Left colon (tissue), 1 donor: ENCODE measurements around the genes ST6GAL2 and RGPD4.

DNA sequence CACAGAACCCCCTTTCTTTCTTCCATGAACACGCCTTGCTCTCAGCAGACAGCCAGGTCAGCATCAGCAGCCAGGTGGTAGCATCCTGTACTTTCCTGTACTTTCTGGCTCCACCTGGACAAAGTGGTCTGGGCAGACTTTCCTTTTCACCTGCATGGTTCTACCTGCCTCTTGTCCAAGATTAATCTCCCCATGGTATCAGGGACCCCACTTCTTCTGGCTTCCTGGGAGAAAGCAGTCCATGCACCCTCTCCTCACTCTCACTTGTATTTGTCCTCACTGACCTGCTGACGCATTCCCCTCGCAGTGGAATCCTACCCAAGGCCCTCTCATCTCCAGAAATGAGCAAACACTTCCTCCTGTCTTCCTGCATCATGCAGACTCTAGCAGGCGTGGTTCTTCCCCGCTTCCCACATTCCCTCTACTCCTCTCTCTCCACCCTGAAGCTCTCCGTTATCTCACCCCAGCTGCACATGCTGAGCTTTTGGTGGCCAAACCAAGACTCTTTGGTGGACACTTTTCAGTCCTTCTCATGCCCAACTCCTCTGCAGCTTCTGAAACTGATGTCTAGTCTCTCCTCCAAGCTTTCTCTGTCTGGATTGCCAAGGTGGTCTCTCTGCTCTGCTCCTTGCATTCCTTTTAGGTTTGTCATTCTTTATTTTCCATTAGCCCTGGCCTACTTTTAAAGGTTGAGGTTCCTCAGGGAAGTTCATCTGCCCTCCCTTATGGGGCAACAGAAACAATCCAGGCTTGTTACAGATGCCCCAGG is 1.1 kb upstream of the IL18RAP start:
- PRO-cap = no peak

GRCh38 chr2:102686452-102686878 is 50.2 kb downstream of the MFSD9 start:
- PRO-cap = no peak

DNA sequence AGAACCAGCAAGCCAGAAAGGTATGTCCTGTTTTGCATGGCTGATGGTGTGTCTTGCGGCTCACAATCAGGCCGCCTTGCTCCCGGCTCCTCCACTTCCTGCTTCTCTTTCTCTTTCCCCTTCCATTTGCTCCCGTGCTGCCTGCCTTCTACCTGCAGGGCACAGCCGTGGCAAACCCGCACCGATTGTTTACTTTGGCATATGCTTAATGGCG is 419.5 kb upstream of the POU3F3 start:
- PRO-cap = no peak

DNA sequence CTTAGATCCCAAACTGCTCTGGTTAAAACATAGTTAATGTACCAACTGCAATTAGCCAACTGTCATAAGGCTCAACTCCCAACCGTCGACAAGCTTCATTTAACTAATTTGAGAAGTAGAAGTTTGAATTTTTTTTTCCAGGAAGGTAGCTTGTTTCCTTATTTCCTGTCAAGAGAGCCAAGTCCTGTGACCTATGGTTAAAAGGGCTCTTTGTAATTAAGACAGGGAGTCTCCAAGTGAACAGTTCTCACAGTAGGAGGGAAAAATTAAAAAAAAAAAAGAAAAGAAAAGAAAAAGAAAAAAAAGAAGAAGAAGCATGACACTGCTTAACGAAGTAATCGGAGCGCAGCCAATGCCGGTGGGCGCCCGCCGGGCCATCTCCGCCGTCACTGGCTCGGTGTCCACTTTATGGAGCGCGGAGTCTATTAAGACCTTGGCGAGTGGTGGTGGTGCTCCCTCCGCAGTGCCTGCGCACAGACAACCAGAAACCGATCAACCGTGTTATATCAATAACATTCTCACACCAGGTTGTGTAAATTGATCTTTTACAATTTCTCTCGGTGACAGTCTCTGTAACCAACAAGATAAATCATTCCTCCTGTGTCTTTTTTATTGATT is 197.3 kb upstream of the POU3F3 start:
- PRO-cap = no peak

- PRO-cap = no peak
Measured at GRCh38 chr2:105269381-105269994, 27.9 kb downstream of the GPR45 start.

- PRO-cap = unidirectional peak, minus-strand start at chr2:105370008
Measured at GRCh38 chr2:105369552-105370617, 29.0 kb downstream of the FHL2 start.

GRCh38 chr2:105396089-105397334 is 2.3 kb downstream of the FHL2 start:
- PRO-cap = bidirectional peak, plus-strand start at chr2:105396947, minus-strand start at chr2:105396963

GRCh38 chr2:105448901-105449522 is 50.2 kb upstream of the FHL2 start:
- PRO-cap = bidirectional peak, plus-strand start at chr2:105449174, minus-strand start at chr2:105449109; bidirectional peak, plus-strand start at chr2:105449430, minus-strand start at chr2:105449346

DNA sequence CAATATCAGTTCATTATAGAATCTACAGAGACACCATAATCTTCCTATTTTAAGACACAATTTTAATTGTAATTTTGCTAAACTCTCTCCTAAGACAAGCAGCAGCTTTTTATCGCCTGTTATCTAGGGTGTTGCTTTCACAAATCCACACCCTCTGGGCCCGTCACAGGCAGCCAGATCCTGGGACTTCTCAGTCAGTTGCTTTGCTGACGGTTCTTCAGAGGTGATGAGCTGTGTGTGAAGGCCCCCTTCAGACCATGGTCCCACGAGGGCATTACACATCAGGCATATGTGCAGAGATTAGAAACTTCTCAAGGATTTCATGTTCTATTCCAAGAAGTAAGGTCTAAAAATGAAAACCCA is 96.2 kb upstream of the FHL2 start:
- PRO-cap = unidirectional peak, plus-strand start at position 197 of the sequence

DNA sequence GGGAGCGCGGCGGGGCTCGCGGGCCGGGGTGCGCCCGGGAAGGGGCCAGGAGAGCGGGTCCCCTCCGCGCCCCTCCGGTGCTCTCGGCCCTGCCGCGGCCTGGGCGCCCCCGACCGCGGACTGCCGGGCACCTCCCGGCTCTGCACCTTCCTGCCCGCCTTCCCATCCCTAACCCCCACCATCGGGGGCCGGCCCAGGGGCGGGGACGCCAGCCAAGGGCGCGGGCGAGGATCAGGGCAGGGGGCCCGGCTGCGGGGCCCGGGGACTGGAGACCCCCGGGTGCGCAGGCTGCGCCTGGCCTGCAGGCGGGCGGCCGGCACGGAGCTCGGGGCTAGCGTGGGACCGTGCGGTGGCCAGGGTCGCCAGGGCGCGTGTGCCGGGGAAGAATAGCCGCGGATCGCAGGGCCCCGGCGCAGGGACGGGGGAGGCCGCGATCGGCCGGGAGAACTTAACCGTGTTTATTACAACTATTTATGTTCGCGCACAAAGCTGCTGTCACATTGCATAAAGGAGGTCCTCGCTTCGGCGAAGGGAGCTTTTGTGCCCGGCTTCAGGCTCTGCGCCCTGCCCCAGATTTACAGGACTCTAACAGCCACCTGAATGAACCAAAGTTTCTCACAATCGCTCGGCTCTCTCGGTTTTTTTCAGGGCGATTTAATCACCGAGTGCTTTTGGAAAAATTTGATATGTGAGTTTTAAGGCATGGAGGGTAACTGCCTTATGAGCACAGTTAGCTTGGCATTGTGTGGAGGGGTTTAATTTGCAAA is 671 bp downstream of the NCK2 start:
- PRO-cap = bidirectional peak, plus-strand start at position 221 of the sequence, minus-strand start at position 142 of the sequence; bidirectional peak, plus-strand start at position 500 of the sequence, minus-strand start at position 375 of the sequence

GRCh38 chr2:105797085-105797993 is 52.6 kb downstream of the NCK2 start:
- PRO-cap = no peak

DNA sequence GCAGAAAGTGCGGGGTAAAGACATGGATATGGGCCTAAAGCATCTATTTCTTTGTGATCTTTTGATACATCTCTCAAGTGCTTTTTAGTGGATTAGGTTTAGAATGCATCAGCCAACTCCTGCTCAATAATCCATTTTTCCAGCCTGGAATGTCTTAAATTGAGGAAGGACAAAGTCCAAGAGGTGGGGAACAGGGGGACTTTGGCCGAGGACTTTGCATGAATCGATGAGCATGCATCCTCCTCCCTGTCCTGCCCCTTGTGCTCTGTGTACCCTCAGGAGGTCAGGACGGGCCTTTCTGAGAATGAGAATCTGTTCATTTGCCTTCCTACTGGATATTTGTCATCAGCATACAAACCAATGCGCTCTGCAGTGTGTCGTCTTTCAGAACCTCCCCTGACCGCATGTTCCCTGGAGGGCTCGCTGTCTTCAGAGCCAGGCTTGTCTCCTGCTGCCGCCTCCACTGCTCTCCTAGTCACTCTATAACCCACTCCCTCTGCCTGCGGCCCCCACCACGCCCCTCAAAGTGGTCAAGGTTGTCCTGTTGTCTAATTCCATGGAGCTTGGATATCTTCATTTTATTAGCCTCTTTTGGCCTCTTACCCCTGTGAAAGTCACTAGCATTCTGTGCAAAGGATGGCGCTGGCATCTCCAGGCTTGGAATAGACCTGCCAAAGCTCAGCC is 83.6 kb downstream of the RGPD3 start:
- PRO-cap = no peak

GRCh38 chr2:106885766-106886298 is at the start of gene ST6GAL2:
ST6GAL2 (minus strand) TSS chr2:106886167.
- PRO-cap = no peak

DNA sequence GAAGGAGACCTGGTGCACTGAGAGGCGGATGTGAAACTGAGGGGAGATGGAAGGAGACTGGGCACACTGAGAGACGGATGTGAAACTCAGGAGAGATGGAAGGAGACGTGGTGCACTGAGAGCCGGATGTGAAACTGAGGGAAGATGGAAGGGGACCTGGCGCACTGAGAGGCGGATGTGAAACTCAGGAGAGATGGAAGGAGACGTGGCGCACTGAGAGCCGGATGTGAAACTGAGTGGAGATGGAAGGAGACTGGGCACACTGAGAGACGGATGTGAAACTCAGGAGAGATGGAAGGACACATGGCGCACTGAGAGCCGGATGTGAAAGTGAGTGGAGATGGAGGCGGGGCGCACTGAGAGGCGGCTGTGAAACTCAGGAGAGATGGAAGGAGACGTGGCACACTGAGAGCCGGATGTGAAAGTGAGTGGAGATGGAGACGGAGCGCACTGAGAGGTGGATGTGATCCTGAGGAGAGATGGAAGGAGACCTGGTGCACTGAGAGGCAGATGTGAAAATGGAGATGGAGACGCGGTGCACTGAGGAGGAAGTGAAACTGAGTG is 281.9 kb upstream of the RGPD4 start:
- PRO-cap = no peak

DNA sequence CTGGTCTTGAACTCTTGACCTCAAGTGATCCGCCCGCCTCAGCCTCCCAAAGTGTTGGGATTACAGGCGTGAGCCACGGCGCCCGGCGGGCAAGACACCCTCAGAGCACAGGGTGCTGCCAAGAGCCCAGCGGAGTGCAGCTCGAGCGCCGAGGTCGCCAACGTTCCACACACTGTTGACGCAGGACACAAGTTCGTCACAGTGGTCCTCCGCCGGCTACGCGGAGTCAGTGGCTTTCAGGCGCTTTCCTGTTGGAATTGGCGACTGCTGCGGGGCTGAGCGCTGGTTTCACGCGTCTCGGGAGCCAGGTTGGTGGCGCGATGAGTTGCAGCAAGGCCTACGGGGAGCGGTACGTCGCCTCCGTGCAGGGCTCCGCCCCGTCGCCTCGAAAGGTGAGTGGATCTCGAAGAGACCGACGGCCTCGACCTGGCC is at the start of gene RGPD4:
Gene RGPD4 (plus strand): TSS at position 199 of the 432 bp plus-strand sequence.
- PRO-cap = no peak

GRCh38 chr2:108215706-108216195 is 24.0 kb upstream of the SULT1C3 start:
- PRO-cap = no peak

DNA sequence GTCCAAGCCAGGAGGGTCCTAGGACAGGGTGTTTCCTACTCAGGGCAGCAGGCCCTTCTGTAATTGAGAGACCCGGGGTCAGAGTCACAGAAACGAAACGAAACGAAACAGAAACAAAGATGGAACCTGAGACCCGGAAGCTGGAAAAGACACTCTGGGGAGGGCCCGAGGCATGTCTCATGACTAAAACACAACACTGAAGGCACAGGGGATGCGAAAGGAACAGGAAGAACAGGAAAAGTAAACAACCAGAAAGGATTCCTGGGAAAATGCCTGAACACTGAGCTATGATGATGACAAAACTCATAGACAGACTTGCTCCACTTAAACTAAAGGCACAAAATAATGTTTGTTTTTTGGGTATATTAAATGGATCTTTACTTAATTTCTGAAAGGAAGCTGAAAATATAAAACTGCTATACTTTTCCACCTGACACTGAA is 16.7 kb upstream of the SULT1C2 start:
- PRO-cap = no peak

GRCh38 chr2:108448238-108448951 is 611 bp upstream of the GCC2 start:
- PRO-cap = bidirectional peak, plus-strand start at chr2:108448662, minus-strand start at chr2:108448636

GRCh38 chr2:108449376-108450284 is 624 bp downstream of the GCC2 start:
- PRO-cap = bidirectional peak, plus-strand start at chr2:108449889, minus-strand start at chr2:108449856; unidirectional peak, minus-strand start at chr2:108449933; unidirectional peak, minus-strand start at chr2:108450025

DNA sequence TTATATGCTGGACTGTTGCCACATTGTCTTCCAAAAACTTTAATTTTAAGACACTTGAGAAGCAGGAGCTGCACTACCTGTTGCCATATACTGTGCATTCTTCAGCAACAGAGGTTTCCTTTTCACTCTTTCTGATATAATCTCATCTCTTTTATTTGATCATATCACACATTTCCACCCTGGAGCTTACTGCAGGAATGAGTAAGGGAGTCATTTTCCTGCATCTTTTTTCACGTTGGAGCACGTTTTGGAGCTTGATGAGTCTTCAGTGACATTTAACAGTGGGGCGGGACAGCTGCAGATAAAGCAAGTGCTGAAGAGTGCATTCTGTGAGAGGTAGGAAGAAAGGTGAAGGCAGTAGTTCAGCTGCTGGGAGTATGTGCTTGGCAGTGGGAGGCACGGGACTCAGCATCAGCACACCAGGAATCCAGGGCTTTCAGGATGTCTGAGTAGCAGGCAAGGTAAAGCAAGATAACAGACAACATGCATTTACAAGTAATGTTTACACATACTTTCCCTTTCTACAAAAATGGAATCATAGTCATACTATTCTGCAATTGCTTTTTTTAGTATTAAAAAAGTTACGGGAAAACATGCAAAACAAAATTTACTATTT is 4.0 kb downstream of the LIMS1 start:
- PRO-cap = no peak